Keratinocyte (primary cell): ENCODE measurements around the genes OPN1MW, FAM50A, PLXNA3 and IKBKG.

DNA sequence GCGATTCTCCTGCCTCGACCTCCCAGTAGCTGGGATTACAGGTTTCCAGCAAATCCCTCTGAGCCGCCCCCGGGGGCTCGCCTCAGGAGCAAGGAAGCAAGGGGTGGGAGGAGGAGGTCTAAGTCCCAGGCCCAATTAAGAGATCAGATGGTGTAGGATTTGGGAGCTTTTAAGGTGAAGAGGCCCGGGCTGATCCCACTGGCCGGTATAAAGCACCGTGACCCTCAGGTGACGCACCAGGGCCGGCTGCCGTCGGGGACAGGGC lies at the start of gene OPN1MW:
TSS of gene OPN1MW (plus strand) at position 195 of the 265 bp plus-strand sequence.
CAGE:
- cytosol, long polyA minus RNA, result no peak
- cytosol, long polyA plus RNA, result no peak
- long polyA plus RNA, result no peak
- nucleus, long polyA minus RNA, result no peak
- nucleus, long polyA plus RNA, result no peak

CAGE:
- cytosol, long polyA minus RNA, result no peak
- cytosol, long polyA plus RNA, result no peak
- long polyA plus RNA, result no peak
- nucleus, long polyA minus RNA, result no peak
- nucleus, long polyA plus RNA, result no peak
These were observed 8.1 kb upstream of the RPL10 start for GRCh38 chrX:154390007-154390478.

CAGE:
- cytosol, long polyA minus RNA, result no peak
- cytosol, long polyA plus RNA, result no peak
- long polyA plus RNA, result no peak
- nucleus, long polyA minus RNA, result no peak
- nucleus, long polyA plus RNA, result no peak
These were observed 5.0 kb downstream of the RPL10 start for GRCh38 chrX:154402900-154403769.

DNA sequence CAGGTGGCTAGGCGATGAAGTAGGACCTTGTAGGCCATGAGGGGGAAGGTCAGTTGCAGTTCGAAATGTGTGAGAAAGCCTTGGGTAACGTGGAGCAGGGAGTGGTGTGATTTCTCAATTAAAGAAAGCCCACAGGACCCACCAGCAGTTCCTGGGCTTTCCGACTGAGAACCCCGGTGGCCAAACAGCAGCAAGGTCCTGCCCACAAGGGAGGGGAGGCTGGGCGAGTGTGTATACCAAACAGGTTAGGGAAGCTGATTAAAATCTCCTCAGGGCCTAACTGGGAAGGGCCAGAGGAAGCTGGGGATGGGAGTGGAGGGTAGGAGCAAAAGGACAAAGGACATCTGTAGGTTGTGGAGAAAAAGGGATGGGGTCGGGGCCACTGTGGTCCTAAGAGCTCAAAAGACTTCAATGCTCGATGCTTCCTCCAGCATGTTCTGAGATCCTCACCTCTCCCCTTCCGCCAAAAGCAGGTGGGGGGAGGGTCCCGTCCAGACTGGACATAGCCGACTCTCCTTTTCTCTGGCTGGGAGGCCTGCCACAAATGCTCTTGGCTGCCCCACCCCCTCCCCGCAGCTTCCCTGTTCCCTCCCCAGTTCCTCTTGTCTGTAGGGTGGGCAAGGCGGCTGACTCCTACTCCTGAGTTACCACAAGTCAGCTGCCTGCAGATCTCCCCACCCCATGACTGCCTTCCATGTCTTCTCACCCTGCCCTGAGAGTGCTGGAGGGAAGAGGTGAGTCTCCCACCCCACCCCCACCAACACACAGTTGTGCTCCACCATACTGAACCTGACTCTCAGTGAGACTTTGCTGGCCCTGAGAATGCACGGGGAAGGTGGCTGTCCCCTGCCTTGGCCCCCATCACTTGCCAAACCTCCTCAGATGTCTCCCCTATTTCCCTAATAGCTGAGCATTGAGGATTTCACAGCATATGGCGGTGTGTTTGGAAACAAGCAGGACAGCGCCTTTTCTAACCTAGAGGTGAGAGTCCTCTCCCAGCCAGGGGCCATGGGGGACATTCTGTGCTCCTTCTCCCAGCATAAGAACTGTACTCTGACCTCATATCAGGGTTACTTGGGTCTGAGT lies 2.8 kb downstream of the ATP6AP1 start:
CAGE:
- cytosol, long polyA minus RNA, result no peak
- cytosol, long polyA plus RNA, result no peak
- long polyA plus RNA, result no peak
- nucleus, long polyA minus RNA, result no peak
- nucleus, long polyA plus RNA, result no peak

GRCh38 chrX:154437328-154437804 lies 412 bp downstream of the GDI1 start:
CAGE:
- cytosol, long polyA minus RNA, result no peak
- cytosol, long polyA plus RNA, result no peak
- long polyA plus RNA, result no peak
- nucleus, long polyA minus RNA, result no peak
- nucleus, long polyA plus RNA, result no peak

DNA sequence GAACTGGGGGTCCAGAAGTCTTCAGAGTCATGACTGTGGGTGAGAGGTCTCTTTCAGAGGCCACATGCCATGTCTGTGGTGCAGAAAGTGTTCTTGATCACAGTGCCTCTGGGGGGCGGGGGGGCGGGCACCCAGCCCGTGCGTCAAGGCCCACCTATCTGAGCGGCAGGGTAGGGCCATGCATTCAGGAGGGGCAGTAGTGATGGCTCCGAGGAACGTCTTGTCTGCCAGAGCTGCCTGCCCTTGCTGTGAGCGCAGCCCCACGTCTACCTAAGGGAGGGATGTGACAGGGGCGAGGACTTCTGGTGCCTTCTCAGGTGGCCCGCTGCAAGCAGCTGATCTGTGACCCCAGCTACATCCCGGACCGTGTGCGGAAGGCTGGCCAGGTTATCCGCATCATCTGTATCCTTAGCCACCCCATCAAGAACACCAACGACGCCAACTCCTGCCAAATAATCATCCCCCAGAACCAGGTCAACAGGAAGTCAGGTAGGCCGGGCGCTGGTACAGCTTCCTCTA lies 2.6 kb upstream of the FAM50A start:
CAGE:
- cytosol, long polyA minus RNA, result no peak
- cytosol, long polyA plus RNA, result no peak
- long polyA plus RNA, result no peak
- nucleus, long polyA minus RNA, result no peak
- nucleus, long polyA plus RNA, result no peak

DNA sequence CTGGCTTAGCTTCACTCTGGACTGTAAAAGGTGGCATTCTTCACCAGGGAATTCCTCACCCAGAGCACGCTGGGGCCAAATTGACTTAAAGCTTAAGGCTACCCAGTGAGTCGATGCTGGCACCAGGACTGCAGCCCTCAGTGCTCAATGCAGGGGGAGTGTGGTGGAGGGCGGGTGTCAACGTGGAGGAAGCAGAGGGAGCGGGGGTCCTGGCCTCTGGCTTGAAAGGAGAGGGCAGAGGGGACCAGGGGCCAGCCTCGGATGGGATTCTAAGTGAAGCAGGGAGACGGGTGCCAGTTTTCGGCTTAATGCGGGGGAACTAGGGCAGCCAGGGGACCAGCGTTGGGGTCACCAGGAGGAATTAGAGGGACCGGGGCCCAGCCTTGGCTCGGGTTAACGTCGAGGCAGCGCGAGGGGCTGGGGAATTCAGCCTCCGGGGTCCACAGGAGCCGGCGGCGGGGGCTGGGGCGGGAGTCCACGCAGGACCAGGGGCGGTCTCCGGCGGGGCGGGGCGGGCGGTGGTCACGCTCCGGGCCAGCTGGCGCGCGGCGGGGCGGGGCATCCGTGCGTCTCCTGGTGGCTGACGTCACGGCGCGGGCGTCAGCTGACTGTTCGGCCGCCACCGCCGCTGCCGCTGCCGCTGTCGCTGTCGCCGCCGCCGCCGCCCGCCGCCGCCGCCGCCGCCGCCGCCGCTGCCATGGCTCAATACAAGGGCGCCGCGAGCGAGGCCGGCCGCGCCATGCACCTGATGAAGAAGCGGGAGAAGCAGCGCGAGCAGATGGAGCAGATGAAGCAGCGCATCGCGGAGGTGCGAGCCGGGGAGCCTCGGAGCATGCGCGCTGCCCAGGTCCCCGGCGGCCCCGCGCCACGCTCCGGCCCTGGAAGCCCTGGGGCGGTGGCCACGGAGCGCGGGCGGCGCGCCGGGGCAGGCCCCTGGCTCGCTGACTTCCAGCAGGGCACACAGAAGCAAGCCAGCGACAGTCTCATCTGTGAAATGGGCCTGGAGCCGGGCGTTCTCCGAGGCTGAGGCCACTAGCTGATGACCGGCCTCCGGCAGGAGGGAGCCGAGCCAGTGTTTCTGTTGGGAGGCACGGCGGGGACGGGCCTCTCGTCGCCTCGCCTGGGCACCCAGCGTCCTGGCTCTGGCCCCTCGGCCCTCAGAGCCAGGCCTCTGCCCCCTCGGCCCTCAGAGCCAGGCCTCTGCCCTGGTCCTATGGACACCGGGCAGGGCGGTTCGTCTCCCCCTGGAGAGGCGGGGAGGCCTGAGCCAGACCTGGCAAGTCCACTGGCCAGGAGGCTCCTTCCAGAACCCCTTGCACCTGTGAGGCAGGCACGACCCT lies at the start of gene FAM50A:
TSS of gene FAM50A (plus strand) at position 603 of the 1,340 bp plus-strand sequence.
CAGE:
- cytosol, long polyA minus RNA, result no peak
- cytosol, long polyA plus RNA, result no peak
- long polyA plus RNA, result no peak
- nucleus, long polyA minus RNA, result start-site peak on the plus strand centred at position 606 of the sequence, 34 bp wide, 9 reads
- nucleus, long polyA plus RNA, result start-site peak on the plus strand centred at position 764 of the sequence, 399 bp wide, 33 and 37 reads in 2 replicates

DNA sequence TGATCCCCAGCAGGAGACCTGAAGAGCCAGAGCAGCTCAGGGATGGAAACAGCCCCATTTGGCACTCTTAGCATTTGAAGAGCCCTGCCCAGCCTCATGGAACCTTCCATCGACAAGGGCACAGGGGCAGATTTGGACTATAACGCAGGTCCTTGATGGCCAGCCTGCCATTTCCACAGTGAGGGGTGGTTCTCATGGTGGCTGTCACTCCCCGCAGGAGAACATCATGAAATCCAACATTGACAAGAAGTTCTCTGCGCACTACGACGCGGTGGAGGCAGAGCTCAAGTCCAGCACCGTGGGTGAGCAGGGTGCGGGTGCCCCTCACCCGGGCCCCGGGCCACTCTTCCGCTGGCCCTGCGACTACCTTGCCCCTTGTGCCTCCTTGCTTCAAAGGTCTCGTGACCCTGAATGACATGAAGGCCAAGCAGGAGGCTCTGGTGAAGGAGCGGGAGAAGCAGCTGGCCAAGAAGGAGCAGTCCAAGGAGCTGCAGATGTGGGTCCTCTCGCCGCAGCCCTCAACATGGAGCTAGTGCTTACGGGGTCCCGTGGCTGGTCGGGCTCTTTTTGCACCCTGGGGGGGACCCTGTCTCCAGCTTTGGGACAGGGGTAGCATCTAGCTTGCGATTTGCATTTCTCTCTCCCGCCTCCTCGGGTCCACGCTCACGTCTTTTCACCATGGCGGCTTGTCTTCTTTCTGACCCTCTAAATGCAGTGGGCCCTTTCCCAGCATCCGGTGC lies 1.6 kb downstream of the FAM50A start:
CAGE:
- cytosol, long polyA minus RNA, result no peak
- cytosol, long polyA plus RNA, result no peak
- long polyA plus RNA, result no peak
- nucleus, long polyA minus RNA, result no peak
- nucleus, long polyA plus RNA, result no peak

DNA sequence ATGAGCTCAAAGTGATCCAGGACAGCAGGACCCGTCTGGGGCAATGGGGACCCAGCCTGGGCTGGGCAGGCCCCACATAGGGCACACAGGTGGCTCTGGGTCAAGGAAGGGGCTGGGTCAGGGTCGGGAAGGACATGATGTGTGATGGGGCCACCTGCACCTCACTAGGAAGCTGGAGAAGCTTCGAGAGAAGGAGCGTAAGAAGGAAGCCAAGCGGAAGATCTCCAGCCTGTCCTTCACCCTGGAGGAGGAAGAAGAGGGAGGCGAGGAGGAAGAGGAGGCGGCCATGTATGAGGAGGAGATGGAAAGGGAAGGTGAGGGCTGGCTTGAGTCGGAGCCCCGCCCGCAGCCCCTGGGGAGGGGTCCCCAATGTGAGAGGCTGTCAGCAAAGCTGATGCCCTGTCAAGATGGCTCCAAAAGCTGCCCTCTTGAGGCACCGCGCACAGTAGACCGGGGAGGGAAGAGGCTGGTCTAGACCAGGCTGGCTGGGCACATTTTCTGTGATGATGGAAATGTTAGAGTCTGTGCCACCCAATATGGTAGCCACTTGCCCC lies 2.4 kb downstream of the FAM50A start:
CAGE:
- cytosol, long polyA minus RNA, result no peak
- cytosol, long polyA plus RNA, result no peak
- long polyA plus RNA, result no peak
- nucleus, long polyA minus RNA, result no peak
- nucleus, long polyA plus RNA, result no peak

CAGE:
- cytosol, long polyA minus RNA, result no peak
- cytosol, long polyA plus RNA, result no peak
- long polyA plus RNA, result no peak
- nucleus, long polyA minus RNA, result no peak
- nucleus, long polyA plus RNA, result no peak
These were observed at the start of gene PLXNA3 for GRCh38 chrX:154457561-154458444. Gene PLXNA3 (plus strand): TSS chrX:154458281.

DNA sequence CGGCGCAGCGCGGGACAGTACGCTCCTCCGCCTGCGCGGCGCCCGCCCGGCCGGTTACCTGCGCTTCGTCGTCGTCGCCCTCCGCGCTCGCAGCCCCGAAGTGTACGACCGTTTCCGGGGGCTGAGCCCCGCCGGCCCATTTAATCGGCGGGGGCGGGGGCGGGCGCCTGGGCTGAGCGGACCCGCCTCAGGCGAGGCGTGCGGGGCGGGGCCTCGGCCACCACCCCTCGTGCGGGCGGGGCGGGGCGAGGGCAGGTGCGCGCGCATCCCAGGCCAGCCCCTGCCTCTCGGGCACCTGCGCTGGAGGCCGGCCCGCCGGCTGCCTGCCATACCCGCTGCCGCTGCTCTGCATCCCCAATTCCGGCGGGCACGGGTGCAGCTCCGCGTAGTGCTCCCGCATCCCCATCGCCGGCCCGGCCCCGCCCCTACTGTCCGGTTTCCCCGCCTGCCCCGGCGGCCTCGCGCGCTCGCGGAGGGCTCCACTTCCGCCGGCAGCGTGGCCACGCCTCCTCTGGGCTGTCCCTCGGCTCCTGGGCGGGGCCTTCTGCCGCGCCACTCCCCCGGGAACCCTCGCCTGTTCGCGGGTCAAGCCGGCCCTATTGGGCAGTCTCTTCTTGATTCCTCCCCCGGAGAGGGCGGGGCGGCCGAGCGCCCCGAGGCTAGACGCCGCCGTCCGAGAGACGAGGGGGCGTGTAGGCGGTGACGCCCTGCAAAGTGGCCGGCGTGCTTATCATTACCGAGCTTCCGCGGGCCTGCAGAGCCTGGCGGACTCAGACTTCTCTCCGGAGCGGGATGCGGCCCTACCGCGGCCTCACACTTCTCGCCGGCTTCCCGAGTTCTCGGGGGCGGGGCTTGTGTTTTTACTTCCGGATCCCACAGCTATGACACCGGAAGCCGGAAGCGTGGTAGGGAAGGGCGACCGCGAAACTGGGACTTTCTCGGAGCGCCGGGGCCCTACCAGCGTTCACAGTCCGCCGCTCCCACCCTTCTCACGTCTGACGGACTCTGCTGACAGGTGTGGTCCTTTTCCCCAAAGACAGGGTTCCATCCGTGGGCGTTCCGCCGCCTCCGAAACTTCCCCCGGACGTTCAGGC lies at the start of gene IKBKG:
TSS of gene IKBKG (plus strand) at position 890 of the 1,094 bp plus-strand sequence.
CAGE:
- cytosol, long polyA minus RNA, result start-site peak on the minus strand centred at position 115 of the sequence, 6 bp wide, 313 reads; start-site peak on the minus strand centred at position 842 of the sequence, 40 bp wide, 16 reads; start-site peak on the plus strand centred at position 901 of the sequence, 23 bp wide, 36 reads
- cytosol, long polyA plus RNA, result start-site peak on the plus strand centred at position 902 of the sequence, 25 bp wide, 294 and 88 reads in 2 replicates
- long polyA plus RNA, result start-site peak on the plus strand centred at position 910 of the sequence, 43 bp wide, 511 and 335 reads in 2 replicates
- nucleus, long polyA minus RNA, result start-site peak on the minus strand centred at position 122 of the sequence, 41 bp wide, 51 reads; start-site peak on the plus strand centred at position 909 of the sequence, 9 bp wide, 38 reads
- nucleus, long polyA plus RNA, result start-site peak on the plus strand centred at position 911 of the sequence, 42 bp wide, 462 and 432 reads in 2 replicates

CAGE:
- cytosol, long polyA minus RNA, result no peak
- cytosol, long polyA plus RNA, result no peak
- long polyA plus RNA, result no peak
- nucleus, long polyA minus RNA, result no peak
- nucleus, long polyA plus RNA, result no peak
These were observed 21.4 kb downstream of the GAB3 start for GRCh38 chrX:154729458-154729961.

GRCh38 chrX:154737821-154738538 lies 12.9 kb downstream of the GAB3 start:
CAGE:
- cytosol, long polyA minus RNA, result no peak
- cytosol, long polyA plus RNA, result no peak
- long polyA plus RNA, result no peak
- nucleus, long polyA minus RNA, result no peak
- nucleus, long polyA plus RNA, result no peak

DNA sequence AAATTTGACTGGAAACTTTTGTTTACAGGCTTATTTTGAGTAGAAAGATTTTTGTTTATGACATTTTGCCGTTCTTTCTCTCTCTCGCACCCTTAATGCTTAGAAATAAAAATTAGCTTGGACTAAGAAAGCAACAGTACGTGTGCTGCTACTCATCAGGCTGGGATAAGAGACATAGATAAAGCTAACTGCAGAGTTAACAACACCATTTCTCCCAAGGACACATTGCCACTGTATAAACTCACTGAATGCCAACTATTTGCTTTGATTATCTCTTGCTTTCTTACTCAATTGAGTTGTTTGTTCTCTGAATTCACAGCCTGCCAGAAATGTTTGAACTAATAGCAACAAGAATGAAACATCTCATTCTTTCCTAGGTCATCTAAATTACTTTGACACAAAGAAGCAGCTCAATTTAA lies 34.6 kb downstream of the F8 start:
CAGE:
- cytosol, long polyA minus RNA, result no peak
- cytosol, long polyA plus RNA, result no peak
- long polyA plus RNA, result no peak
- nucleus, long polyA minus RNA, result no peak
- nucleus, long polyA plus RNA, result no peak

DNA sequence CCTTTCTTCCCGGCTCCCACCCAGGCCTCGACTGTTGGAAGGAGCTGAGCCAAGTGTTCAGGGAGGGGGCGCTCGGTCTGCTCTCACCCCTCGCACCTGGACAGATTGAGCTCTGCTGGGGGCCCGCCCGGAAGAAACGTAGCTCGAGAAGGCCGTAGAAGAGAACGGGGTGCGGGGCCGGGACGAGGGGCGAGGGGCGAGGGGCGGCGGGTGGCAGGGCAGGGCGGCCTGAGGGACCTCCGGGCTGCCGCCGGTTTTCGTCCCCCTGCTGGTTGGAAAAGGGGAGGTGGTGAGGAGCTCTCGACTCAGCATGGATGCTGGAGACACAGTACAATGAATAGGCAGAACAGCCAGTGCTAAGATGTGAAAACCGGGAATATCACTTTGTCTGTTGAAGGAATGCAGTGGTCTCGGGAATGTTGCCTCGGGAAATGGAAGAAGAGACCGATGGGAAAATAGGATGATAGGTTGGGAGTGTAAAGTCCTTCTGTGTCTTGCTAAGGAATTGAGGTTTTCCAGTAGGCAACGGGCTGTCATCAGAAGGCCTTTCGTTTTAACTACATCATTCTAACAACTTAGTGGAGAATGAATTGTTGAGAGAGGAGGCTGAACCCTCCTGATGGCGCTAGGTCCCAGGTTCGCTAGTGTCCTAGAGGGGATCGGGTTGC lies 500 bp downstream of the VBP1 start:
CAGE:
- cytosol, long polyA minus RNA, result no peak
- cytosol, long polyA plus RNA, result no peak
- long polyA plus RNA, result no peak
- nucleus, long polyA minus RNA, result no peak
- nucleus, long polyA plus RNA, result no peak

DNA sequence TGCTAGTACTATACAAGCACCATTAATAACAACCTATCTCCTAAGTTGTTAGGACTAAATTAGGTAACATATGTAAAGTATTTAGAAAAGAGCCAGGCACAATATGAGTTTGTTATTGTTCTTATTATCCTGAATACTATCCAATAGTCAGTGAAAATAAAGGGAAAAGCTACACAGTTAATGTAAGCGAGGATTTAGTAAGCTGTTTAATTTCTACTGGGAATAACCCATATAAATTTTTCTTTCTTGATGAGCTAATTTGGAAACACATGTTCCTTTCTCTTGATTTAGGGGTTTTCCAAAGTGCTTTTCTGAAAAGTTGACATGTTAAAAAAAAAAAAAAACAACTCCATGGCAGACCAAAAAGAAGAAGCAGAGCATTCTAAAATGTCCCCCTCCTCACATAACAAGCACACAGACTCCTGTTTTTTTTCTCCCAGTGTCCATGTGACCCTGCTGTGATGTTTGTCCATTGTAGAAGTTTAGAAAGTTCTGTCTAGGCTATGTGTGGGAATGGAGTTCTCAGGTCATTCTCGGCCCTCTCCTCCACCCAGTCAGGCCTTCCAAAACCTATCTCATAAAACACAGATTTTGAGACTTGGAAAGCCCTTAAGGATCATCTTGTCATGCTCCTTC lies 895 bp downstream of the CLIC2 start:
CAGE:
- cytosol, long polyA minus RNA, result no peak
- cytosol, long polyA plus RNA, result no peak
- long polyA plus RNA, result no peak
- nucleus, long polyA minus RNA, result no peak
- nucleus, long polyA plus RNA, result no peak